ENCODE data around the genes IPPK, ZNF484 and WNK2.

GRCh38 chr9:91895957-91896306 is 54.1 kb downstream of the ROR2 start:
- PRO-cap: no peak

DNA sequence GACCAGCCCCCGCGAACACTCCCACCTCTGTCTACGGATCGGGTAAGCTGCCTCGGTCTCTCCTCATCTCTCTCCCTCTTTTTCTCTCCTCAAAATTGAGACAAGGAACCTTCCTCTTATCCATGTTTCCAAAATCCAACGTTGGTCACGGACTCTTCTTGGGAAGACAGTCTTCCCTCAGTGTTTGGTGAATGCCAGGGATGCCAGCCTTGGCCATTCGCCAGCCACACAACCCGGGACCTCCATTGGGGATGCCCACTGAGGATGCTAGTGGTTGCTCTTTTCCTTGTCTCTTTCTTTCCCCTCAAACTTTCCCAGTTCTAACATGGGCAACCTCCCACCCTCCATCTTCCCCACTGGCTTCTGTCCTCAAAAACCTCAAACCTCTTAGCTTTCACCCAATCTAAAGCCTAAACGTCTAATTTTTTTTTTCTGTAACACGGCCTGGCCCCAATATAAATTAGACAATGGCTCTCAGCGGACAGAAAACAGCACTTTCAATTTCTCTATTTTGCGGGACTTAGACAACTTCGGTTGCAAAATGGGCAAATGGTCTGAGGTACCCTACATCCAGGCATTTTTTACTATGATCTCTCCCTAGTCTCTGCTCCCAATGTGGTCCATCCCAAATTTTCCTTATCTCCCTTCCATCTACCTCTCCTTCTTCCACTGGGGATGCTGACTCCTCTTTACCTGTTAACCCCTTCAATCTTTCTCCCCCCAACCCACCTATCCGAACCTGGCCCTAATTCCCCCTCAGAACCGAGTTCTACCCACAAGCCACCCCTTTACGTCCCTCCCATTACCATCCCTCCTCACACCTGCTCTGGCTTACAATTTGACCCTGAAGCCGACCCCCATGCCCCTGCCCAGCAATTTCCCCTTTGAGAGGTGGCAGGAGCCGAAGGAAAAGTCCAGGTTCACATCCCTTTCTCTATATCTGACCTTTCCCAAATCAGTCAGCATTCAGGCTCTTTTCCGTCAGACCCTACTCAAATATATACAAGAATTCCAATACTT is 42.7 kb downstream of the SPTLC1 start:
- PRO-cap: no peak

DNA sequence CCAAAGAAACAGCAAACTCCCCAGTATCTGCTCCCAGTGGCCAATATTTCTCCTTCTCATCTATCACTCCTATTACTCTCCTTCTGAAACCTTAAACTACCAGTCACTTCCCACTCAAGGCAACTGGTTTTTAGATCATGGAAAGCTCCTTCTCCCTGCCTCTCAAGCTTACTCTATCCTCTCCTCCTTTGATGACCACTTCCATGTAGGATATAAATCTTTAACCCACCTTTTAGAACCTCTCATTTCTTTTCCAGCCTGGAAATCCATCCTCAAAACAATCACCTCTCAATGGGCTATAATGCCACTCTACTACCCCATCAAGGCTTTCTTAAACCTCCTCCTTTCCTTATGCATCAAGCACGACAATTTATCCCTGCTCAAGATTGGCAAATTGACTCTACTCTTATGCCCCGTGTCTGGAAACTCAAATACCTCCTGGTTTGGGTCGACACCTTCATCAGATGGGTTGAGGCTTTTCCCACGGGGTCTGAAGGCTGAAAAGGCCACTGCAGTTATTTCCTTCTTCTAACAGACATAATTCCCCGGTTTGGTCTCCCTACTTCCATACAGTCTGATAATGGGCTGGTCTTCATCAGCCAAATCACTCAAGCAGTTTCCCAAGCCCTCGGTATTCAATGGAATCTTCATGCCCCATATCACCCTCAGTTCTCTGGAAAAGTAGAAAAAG is 38.7 kb downstream of the SPTLC1 start:
- PRO-cap: no peak

- PRO-cap: no peak
These were observed 25.9 kb upstream of the SPTLC1 start for GRCh38 chr9:92141111-92141568.

- PRO-cap: no peak
These were observed 32.0 kb upstream of the SPTLC1 start for GRCh38 chr9:92146959-92147869.

GRCh38 chr9:92294248-92294981 is 918 bp upstream of the IARS1 start:
- PRO-cap: bidirectional peak, plus-strand start at chr9:92294365, minus-strand start at chr9:92294347; bidirectional peak, plus-strand start at chr9:92294497, minus-strand start at chr9:92294437; bidirectional peak, plus-strand start at chr9:92294600, minus-strand start at chr9:92294561

GRCh38 chr9:92612882-92613209 is 57.1 kb downstream of the IPPK start:
- PRO-cap: no peak

DNA sequence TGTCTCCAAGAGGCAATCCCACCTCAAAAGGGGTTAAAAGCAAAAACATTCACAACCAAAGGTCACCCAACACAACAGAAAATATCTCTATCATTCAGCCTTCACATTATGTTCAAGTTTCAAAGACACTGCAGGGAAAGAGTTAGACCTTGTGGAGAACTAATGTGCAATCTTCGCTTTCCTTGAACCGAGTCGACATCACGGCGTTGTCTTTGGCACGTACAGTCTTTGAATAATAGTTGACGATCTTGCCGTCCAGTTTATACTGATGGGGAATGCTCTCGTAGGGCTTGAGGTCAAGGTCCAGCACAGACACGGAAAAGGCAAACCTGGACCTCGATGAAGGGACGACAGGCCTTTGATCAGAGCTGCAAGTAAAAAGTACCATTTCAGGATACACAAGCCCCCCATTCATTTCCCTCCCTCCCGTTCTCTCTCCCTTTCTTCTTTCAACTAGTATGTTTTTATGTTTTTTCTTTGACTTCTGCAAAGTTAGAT is 54.2 kb downstream of the IPPK start:
- PRO-cap: no peak

GRCh38 chr9:92669334-92670493 is at the start of gene IPPK:
Gene IPPK (minus strand): TSS chr9:92670131.
- PRO-cap: bidirectional peak, plus-strand start at chr9:92670382, minus-strand start at chr9:92670026

DNA sequence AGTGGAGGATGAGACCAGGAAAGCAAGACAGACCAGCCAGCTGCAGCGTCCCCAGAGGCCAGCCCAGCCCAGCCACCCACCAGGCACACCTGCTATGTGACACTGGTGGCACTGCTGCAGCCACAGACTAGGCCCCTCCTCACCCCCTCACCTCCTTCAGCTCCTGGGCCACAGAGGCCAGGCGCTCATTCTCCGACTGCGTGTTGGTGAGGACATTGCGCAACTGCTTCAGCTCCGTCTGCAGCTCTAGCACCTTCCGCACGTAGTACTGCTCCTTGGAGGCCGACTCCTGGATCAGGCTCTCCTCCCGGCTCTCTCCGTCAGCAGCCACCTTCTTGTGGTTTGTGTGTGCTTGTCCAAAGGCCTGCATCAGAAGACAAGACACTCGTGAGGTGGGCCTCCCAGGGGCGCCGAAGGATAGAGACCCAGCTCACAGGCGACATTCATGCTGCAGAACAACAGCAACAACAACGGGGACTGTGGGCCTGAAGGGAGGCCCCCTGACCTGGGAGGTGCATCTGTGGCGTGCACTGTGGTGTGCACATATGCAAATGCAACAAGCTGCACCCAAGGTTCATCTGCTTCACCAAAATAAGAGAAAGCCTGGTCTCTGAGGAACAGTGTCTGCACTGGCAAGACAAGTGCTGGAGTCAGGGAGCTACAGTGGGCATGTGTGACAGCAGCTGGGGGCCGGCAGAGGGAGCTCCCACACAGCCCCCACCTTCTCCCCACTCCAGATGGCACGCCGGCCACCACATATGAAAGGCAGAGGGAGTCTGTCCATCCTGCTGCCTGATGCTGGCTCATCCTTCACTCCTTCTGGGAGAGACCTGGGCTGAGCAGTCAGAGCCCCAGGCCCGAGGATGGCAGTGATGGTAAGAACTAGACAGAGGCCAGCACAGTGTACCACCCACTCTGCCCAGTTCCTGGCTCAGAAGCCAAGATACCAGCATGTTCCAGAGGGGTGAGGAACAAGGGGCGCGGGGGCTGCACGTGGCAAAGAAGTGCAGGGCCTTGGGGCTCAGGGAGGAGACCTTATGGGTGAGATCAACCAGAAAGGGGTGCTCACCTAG is 35.4 kb downstream of the BICD2 start:
- PRO-cap: no peak

DNA sequence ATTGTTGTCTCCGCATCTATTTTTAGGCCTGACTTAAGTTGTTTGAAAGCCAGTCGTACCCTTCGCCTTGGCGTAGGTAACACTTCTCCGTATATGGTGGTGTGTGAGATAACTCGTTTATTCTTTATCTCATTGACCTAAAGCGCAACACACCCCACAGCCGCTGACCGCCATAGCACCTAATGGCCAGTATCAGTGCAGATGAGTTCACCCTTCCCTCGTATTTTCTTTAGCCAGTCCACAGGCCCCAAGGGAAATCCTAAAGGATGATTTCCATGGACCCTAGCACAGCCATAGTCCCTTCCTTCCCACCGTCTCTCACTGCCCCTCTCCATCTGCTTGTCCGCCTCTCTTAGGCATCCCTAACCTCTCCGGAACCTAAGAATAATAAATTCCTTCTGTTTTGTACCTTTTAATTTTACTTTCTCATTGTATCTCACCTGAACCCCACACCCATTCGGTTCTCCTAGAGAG is 1.0 kb upstream of the BICD2 start:
- PRO-cap: no peak

GRCh38 chr9:92877450-92878320 is at the start of gene ZNF484:
Gene ZNF484 (minus strand): TSS chr9:92878038.
- PRO-cap: bidirectional peak, plus-strand start at chr9:92878195, minus-strand start at chr9:92877982

DNA sequence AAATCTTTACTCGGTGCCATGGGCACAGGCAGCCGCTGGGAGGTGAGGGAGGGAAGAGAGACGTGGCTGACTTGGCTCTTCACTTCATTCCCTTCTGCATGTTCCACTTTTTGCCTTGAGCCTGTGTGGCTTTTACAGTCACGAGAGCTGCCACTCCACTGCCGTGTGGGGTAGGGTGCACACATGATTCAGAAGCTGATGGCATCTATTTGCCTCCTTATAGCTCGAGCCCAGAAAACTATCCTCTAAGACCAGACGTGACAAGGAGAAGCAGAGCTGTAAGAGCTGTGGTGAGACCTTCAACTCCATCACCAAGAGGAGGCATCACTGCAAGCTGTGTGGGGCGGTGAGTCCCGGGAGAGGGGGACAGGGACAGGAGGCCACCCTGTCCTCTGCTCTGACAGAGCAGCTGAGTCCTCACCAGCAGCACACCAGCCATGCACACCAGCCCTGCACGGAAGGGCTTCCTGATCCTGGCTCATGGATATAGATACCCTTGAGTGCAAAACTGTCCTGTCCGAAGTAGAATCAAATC is 28.8 kb upstream of the SUSD3 start:
- PRO-cap: no peak

- PRO-cap: no peak
These were observed 8.9 kb upstream of the SUSD3 start for GRCh38 chr9:93049588-93049927.

- PRO-cap: unidirectional peak, minus-strand start at chr9:93138213; unidirectional peak, minus-strand start at chr9:93138306; unidirectional peak, minus-strand start at chr9:93138440
These were observed 4.1 kb upstream of the NINJ1 start for GRCh38 chr9:93137968-93138821.

- PRO-cap: no peak
These were observed at the start of gene WNK2 for GRCh38 chr9:93183708-93184677. Gene WNK2 (plus strand): TSS chr9:93184139.

DNA sequence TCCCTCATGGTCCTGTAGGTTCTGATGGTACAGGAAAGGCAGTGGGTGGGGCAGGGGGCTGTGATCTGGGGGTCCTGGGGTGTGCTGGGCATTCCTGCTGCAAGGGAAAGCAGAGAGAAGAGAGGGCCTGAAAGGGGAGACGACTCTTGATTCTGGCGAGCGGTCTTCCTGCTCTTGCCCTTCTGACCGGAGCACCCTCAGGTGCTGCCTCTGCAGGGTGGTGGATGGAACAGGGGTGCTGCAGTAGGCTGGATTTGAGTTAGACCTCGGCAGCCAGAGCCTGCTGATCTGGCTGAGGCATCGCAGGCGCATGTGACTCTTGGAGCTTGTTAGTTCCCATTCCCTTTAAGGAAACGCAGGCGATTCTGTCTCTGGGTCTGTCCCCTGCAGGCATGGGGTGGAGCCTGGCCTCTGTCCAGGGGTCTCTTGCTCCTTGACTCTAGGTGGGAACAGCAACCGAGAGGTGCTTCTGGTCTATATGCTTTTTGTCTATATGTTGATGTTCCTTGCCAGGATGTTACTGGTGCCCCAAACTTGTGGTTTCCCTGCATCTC is 3.0 kb downstream of the WNK2 start:
- PRO-cap: no peak

GRCh38 chr9:93277822-93278370 is 94.0 kb downstream of the WNK2 start:
- PRO-cap: no peak

DNA sequence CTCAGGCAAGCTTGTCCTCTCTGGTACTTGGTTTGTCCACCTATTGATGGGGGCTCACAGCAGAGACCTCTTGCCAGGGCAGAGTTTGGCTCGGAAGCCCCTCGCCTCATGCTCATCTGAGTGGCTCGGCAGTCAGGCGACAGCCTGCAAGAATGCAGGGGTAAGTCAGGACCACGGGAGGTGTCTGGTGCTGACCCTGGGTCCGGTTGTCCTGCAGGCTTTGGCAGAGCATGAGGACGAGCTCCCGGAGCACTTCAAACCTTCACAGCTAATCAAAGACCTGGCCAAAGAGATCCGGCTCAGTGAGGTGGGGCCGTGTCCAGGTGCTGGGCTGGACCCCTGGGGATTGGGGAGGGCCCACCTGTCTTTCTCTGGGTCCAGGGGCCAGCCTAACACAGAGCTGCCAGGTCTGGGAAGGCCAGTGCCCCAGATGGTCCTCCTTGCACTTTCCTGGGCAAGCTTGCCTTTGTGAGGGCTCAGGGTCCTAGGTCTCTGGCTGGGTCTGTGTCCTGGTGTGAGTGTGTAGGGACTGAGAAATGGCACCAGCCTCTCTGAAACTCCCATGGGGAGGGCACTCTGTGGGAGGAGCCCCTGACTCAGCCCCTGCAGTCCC is 83.0 kb downstream of the PHF2 start:
- PRO-cap: no peak

DNA sequence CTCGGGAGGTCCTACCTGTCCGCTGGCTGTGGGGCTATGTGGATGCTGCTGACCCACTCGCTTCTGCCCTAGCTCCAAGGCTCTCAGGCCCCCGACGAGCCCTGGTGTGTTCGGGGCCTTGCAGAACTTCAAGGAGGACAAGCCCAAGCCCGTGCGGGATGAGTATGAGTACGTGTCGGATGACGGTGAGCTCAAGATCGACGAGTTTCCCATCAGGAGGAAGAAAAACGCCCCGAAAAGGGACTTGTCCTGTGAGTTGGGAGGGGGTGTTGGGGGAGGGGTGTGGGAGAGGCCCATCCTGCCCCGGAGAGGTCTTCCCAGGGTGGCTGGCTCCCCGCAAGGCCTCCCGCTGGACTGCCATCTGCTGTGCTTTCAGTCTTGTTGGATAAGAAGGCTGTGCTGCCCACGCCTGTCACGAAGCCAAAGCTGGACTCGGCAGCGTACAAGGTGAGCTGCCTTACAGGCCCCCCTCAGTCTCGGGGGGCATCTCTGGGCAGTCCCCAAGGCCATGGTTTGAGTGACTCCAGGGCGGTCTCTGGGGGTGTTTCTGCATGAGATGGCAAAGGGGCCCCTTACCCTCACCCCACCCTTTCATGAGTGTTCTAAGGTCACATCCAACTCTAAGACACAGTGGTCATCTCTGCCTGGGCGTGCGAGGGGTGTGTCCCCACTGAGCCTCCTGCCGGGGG is 89.4 kb downstream of the PHF2 start:
- PRO-cap: no peak